SK-N-SH (cell line): ENCODE measurements around a stretch of chr14.

DNA sequence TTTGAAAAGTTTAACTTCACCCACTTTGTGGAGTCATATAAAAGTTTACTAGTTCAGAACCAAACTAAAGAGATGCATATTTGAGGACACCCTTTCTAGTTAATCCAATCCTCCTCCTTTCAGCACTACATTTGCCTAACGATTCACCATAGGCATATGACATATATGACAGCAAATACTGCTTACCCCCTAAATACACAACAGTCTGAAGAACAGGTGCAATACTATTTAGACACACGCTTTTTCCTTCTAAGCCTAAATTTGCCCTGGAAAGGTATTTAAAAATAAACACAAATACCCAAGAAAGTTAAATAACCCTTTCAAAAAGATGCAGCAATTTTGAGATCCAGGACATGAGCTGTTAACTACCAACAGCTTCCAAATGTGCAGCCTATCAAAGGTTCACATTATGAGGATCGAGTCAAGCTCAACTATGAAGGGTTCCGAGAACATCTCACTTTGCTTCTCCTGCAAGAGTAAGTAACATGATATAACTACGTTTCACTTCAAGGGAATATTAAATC is 800 bp upstream of the AP4S1 start:
- RRBS = no CpG with 5 or more reads among the region's 5 CpGs
CAGE:
- cytosol, long polyA plus RNA = no peak
- long polyA plus RNA = no peak
- nucleus, long polyA plus RNA = no peak

GRCh38 chr14:31173013-31173949 is 34.3 kb downstream of the HECTD1 start:
- RRBS = no CpG with 5 or more reads among the region's 18 CpGs
CAGE:
- cytosol, long polyA plus RNA = no peak
- long polyA plus RNA = no peak
- nucleus, long polyA plus RNA = no peak

- RRBS = no CpG with 5 or more reads among the region's 5 CpGs
CAGE:
- cytosol, long polyA plus RNA = no peak
- long polyA plus RNA = no peak
- nucleus, long polyA plus RNA = no peak
These were observed 31.6 kb downstream of the HEATR5A start for GRCh38 chr14:31388704-31389200.

- RRBS = no CpG with 5 or more reads among the region's 2 CpGs
CAGE:
- cytosol, long polyA plus RNA = no peak
- long polyA plus RNA = no peak
- nucleus, long polyA plus RNA = no peak
These were observed 65.6 kb downstream of the NUBPL start for GRCh38 chr14:31626784-31627263.

DNA sequence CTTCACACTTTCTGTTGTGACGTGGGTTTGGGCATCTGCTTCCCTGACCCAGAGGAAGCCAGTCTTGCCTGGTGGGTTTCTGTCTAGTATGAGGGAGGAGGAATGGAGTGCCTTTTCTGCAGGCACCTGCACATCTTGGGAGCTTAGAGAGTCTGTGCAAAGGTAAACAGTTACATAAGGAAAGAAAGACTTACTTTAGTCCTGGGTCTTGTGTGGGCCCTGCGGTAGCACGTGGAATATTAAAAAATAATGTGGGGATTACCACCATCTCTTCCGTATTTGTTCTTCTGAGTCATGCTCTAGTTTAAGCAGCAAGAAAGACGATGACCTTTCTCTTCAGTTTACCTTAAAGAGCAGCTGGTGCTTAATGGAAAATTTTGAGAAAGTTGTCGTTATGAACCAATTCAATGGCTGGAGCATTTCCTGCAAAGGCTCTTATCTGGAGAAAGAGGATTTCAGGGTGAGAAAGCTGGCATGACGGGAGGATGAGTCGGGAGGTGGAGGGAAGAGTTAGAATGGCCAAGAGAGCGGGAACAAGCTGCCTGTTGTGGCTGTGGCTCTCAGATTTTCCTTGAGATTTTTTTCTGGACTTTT is 70.5 kb upstream of the ARHGAP5 start:
- RRBS = no CpG with 5 or more reads among the region's 9 CpGs
CAGE:
- cytosol, long polyA plus RNA = no peak
- long polyA plus RNA = no peak
- nucleus, long polyA plus RNA = no peak

DNA sequence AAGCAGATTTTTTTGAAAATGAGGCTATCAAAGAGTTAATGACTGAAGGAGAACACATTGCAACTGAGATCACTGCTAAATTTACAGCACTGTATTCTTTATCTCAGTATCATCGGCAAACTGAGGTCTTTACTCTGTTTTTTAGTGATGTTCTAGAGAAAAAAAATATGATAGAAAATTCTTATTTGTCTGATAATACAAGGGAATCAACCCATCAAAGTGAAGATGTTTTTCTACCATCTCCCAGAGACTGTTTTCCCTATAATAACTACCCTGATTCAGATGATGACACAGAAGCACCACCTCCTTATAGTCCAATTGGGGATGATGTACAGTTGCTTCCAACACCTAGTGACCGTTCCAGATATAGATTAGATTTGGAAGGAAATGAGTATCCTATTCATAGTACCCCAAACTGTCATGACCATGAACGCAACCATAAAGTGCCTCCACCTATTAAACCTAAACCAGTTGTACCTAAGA is 16.3 kb downstream of the ARHGAP5 start:
- RRBS = no CpG with 5 or more reads among the region's 3 CpGs
CAGE:
- cytosol, long polyA plus RNA = no peak
- long polyA plus RNA = no peak
- nucleus, long polyA plus RNA = no peak

GRCh38 chr14:32110284-32111475 is 33.6 kb downstream of the ARHGAP5 start:
- RRBS = no CpG with 5 or more reads among the region's 5 CpGs
CAGE:
- cytosol, long polyA plus RNA = no peak
- long polyA plus RNA = no peak
- nucleus, long polyA plus RNA = start-site peak on the plus strand at chr14:32110289-32110321, 22 and 35 reads in 2 replicates; start-site peak on the plus strand at chr14:32111069-32111187, 21 and 24 reads in 2 replicates

GRCh38 chr14:32202475-32202795 is 125.3 kb downstream of the ARHGAP5 start:
- RRBS = no CpG with 5 or more reads among the region's 6 CpGs
CAGE:
- cytosol, long polyA plus RNA = no peak
- long polyA plus RNA = no peak
- nucleus, long polyA plus RNA = no peak

DNA sequence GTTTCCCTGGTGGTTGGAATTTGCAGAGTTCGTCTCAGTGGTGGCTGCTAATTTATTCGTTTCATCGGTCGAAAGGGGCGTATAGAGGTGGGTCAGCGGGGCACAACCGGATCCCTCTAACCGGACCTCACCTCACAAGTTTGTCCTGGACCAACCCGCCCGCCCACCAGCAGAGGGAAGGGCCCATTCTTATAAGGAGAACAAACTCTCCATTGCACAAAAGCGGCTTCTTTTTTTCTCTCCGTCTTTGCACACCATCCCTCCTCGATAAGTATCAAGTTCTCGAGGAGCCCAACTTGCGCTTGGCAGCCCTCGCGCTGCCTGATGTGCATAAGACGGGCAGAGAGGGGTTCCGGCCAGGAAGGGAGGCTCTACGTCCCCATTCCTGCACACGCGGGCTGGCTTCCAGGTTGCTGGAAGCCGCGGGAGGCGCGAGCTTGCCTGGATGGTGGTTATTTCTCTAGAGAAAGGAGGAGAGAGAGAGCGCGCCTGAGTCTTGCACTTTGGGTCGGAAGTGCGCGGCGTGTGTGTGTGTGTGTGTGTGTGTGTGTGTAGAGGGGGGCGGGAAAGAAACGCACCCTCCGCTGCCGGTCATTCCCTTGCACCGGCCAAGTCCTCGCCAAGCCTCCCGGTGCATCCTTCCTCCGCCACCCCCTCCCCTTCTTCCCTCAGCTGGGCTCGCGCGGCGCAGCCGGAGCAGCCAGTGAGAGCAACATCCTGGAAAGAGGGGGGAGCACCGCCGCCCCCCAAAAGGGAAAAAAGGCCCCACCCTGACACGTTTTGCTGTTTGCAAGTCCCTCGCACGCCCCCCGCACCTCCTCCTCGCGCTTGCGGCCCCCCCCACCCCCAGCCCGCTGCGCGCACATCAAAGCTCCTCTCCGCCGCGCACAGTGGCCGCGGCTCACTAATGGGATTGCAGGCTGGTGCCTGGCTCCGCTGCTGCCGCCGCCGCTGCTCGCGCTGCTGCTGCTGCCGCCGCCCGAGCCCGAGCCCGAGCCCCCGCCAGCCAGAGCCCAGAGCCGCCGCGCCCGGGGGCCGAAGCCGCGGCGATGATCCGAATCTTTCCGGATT is 4.5 kb upstream of the NPAS3 start:
- RRBS = 3% methylated on average over 5 of the region's 84 CpGs
CAGE:
- cytosol, long polyA plus RNA = no peak
- long polyA plus RNA = no peak
- nucleus, long polyA plus RNA = start-site peak on the plus strand centred at position 869 of the sequence, 48 bp wide, 24 and 18 reads in 2 replicates

DNA sequence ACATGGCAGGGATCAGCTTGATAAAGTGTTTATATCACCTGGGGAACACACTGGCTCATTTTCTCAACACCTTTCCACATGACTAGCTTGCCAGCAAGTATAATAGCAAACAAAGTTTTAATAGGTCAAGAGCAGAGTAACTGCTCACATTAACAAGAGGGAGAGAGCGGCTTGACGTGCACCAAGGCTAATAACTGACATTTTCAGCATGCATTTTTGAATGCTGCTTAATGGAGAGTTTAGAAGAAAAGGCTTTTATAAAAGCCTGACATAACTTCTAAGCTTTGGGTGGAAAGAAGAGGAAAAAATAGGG is 246.3 kb downstream of the EGLN3 start:
- RRBS = no CpG with 5 or more reads among the region's 2 CpGs
CAGE:
- cytosol, long polyA plus RNA = no peak
- long polyA plus RNA = no peak
- nucleus, long polyA plus RNA = no peak

DNA sequence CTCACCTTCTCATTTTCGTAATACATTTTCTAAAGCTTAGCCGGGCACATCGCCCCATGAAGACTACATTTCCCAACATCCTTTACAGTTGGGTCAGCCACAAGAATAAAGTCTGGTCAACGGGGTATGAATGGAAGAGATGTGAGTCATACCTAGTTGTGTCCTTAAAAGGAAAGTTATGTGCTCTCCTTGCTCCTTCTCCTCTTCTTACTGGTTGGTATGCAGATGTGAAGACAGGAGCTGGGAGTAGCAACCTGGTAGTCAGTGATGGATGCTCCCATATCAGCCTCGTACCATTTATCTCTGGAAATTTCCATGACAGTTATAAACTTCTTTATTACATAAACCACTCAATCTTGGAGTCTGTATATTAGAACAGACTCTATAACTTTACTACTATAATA is 36.0 kb upstream of the EGLN3 start:
- RRBS = no CpG with 5 or more reads among the region's 5 CpGs
CAGE:
- cytosol, long polyA plus RNA = no peak
- long polyA plus RNA = no peak
- nucleus, long polyA plus RNA = no peak

DNA sequence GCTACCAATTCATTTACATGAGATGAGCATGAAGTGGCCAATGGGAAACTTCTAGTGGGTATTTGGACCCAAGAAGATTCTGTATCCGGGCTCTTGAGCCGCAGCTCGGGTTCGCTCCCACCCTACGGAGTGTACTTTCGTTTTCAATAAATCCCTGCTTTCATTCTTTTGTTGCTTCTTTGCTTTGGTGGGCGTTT is 129.1 kb downstream of the SPTSSA start:
- RRBS = no CpG with 5 or more reads among the region's 7 CpGs
CAGE:
- cytosol, long polyA plus RNA = no peak
- long polyA plus RNA = no peak
- nucleus, long polyA plus RNA = no peak

DNA sequence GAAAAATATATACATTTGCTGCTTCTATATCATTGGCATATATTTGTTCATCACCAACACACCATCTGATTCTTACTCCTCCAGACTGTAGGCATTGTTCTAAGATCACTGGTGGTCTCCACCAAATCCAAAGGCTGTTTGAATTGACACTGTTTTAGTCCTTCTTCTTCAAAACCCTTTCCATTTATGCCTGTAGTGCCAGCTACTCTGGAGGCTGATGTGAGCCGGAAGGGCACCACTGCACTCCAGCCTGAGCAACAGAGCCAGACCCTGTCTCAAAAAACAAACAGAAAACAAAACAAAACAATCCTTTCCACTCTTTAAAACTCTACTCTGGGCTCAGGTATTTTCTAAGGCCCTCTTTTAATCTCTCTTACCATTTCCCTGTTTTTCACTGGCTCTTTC is 25.1 kb downstream of the SPTSSA start:
- RRBS = no CpG with 5 or more reads among the region's 1 CpG
CAGE:
- cytosol, long polyA plus RNA = no peak
- long polyA plus RNA = no peak
- nucleus, long polyA plus RNA = no peak

GRCh38 chr14:34465091-34465669 is 3.1 kb upstream of the SPTSSA start:
- RRBS = no CpG with 5 or more reads among the region's 2 CpGs
CAGE:
- cytosol, long polyA plus RNA = no peak
- long polyA plus RNA = no peak
- nucleus, long polyA plus RNA = no peak

GRCh38 chr14:34546166-34546590 is 6.7 kb upstream of the EAPP start:
- RRBS = no CpG with 5 or more reads among the region's 33 CpGs
CAGE:
- cytosol, long polyA plus RNA = no peak
- long polyA plus RNA = no peak
- nucleus, long polyA plus RNA = no peak

DNA sequence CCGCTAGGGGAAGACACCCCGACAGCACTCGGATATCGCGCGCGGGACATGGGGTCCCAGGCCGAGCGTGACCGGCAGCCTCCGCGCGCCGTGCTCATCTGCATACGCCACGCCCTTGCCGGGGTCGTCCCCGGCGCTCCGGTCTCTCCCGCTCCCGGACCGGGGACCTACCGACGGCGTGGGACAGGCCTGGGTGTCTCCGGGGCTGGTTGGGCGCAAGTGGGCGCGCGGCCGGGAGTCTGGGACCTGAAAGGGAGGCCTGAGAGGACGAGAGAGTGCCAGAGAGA is 16.9 kb upstream of the EAPP start:
- RRBS = no CpG with 5 or more reads among the region's 34 CpGs
CAGE:
- cytosol, long polyA plus RNA = no peak
- long polyA plus RNA = no peak
- nucleus, long polyA plus RNA = no peak

GRCh38 chr14:34981313-34981739 is 1.5 kb upstream of the SRP54 start:
- RRBS = no CpG with 5 or more reads among the region's 11 CpGs
CAGE:
- cytosol, long polyA plus RNA = no peak
- long polyA plus RNA = no peak
- nucleus, long polyA plus RNA = no peak

DNA sequence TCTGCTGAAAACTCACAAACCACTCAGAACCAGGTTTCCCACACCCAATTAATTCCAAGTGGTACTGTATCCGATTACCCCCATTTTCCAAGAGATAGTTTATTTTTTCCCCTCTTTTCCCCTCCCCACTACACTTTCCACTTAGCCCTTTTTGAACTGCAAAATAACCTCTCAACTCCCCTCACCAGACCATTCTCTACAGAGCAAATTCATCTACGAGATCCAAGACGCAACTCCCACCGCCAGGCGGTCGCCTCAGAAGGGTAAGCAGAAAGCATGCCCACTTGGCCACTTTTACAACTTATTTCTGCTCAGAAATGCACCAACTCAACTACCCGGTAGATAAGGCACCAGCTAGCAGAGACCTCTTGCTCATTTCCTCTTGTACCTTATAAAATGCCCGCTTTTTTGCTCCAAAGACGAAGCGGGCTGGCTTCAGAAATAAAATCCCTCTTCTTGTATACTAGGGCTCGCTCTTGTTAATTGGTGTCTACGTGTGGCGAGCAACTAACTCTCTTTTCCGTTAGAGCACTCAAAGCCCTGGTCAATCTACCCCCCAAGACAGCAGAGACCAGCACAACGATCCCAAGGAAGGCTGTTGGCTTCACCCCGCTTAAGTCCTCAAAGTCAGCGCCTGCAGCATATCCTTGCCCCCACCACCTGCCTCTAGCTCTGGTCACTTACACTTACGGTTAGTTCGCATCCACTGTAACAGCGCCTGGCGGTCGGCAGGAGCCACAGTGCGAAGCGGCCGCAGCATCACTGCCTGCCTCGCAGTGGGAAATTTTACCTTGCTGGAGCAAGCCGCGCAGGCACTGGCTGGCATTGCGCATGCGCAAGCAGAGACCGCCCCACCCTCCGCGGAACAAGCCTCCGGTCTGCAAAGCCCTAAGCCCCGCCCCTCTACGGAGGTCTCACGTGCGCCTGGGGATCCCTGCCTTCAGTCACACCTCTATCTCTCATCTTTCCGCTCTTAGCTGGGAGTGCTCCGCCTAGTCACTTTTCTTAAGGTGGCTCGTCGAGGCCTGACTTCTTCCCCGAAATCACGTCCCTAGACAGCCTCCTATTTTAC is 716 bp upstream of the SRP54 start:
- RRBS = no CpG with 5 or more reads among the region's 44 CpGs
CAGE:
- cytosol, long polyA plus RNA = start-site peak on the minus strand centred at position 795 of the sequence, 65 bp wide, 544 and 679 reads in 2 replicates
- long polyA plus RNA = start-site peak on the minus strand centred at position 763 of the sequence, 119 bp wide, 658 and 740 reads in 2 replicates
- nucleus, long polyA plus RNA = no peak

- RRBS = no CpG with 5 or more reads among the region's 21 CpGs
CAGE:
- cytosol, long polyA plus RNA = no peak
- long polyA plus RNA = no peak
- nucleus, long polyA plus RNA = no peak
These were observed 747 bp downstream of the PPP2R3C start for GRCh38 chr14:35121024-35121461.

GRCh38 chr14:35362906-35363625 is 41.5 kb downstream of the NFKBIA start:
- RRBS = no CpG with 5 or more reads among the region's 30 CpGs
CAGE:
- cytosol, long polyA plus RNA = no peak
- long polyA plus RNA = no peak
- nucleus, long polyA plus RNA = no peak